Subcutaneous preadipocyte (primary cell): Measurements from ENCODE around the gene MB21D2.

DNA sequence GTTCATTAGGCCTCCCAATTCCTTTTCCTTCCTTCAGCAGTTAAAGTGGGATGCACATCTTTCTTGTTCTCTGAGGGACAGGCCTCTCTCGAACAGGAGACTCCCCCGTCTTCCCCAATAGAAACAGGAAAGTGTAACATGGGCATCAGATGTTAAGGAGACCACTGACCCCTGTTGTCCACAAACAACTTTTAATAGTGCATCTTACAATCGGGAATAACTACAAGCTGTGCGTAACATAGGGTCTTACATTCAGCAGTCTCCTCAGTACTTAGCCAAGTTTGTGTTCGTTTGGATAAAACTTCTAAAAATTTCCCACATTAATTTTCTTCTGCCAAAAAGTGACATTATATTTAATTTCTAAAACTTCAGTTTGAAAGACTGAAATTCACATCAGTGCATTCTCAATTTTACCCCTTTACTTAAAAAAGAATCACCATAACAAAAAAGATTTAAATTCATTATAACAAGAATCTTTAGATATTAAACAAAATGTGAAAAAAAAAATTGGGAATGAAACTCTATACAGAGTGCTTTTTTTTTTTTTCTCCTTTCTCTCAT is 65.6 kb downstream of the P3H2 start:
- CAGE, long polyA plus RNA, result no peak

DNA sequence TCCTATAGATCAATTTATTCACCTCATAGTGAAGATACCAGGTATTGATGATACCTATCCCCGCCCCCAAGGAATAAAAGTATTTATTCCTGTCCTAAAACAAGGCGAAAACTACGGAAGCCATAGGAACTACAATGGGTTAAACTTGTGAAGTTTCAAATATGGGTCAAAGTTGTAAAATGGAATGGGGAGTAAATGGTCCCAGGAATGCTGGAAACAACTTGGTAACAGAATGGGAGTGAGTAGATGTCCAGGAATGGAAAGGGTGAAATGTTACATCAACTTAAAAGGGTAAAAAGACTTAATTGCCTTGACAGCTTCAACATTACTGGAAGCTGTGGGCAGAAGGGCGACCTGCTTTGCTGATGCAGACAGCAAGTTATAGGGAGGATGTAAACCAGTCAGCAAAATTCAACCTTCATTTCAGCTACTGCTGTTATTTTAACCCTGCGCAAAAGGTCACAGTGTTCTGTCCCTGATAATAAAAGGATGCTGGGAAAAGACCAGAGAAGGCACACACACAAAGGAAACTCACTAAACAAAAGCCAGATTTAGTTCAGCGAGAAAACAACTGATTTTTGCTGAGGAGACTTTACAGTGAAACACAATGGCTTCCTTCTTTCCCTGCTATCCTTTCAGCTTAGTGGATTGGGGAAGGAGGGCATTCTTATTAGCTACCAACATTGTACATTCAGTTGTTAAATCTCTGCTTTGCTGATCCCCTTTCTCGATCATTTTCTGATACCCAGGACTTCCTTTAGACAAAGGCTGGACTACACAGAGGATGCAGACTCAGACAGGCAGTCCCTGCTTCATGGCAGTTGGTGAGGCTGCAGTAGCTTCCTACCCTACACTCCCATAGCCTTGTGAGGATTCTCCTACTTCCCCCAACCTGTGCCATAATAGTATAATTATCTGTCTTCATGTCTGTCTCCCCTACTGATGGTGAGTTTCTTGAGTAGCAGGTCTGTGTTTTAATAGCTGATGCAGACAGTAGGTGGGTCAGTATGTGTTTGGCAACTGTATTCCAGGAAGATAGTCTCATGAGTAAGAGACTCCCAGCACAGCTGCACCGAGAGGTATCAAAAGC is 62.0 kb downstream of the P3H2 start:
- CAGE, long polyA plus RNA, result no peak

DNA sequence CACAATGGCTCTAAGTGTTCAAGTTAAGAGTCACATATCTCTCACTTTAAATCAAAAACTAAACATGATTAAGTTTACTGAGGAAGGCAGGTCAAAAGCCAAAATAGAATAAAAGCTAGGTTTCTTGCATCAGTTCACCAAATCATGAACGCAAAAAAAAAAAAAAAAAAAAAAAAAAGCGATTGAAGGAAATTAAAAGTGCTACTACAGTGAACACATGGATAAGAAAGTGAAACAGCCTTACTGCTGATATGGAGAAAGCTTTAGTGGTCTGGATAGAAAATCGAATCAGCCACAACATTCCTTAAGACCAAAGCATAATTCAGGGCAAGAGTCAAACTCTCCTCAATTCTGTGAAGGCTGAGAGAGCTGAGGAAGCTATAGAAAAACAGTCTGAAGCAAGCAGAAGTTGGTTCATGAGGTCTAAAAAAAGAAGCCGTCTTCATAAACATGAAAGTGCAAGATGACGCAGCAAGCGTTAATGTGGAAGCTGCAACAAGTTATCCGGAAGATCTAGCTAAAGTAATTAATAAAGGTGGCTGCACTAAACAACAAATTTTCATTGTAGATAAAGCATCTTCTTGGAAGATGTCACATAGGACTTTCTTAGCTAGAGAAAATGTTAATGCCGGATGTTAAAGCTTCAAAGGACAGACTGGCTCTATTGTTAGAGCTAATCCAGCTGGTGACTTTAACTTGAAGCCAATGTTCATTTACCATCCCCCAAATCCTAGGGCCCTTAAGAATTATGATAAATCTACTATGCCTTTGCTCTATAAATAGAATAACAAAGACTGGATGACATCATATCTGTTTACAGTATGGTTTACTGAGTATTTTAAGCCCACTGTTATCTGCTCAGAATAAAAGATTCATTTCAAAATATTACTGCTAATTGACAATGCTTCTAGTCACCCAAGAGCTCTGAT is 19.2 kb downstream of the P3H2 start:
- CAGE, long polyA plus RNA, result no peak

DNA sequence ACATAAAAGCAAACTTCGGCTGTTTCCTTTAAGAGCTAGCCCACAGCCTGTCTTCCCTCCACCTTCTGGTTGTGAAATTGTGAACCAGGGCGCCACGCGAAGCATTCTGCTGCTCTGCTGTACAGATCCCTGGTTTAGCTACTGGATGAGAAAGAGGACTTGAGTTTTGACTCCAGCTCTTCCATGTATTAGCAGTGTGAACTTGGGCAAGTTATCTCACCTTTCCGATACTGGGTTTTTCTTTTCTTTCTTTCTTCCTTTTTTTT is 1.0 kb downstream of the IL1RAP start:
- CAGE, long polyA plus RNA, result no peak

DNA sequence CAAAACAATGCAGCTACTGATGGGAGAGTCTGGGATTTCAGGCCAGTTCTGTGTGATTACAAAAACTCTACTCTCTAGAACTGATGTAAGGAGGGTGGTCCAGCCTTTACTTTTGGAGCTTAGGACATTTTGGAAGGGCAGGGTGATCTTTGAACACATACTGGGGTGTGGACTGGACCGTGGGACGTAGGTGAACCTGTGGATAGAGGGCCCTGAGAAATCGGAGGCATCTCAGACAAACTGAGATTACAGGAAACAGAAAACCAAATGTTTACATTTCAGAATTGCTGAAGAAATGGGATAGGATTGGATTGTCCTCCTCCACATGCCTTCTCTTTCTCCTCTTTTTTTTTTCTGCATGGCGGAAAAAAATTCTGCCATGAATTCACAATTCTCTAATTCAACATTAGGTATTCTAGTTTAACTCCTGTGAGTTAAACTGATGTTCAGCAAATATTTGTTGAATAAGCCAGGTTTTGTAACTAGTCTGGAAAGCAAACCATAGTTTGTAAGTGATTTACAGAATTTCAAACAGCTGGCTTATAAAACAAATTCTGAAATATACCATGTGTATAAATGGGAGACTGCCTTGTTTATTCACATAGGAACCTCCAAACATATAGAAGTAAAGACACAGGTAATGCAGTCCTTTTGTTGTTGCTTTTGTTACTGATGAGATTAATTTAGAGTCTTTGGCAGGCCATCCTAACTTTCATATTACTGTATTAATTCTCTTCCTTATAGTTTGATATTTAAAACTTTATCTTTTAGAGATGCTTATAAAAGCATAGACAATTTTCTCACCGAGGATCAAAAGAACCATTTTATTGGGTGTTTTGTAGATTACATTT is 101.1 kb downstream of the IL1RAP start:
- CAGE, long polyA plus RNA, result no peak

DNA sequence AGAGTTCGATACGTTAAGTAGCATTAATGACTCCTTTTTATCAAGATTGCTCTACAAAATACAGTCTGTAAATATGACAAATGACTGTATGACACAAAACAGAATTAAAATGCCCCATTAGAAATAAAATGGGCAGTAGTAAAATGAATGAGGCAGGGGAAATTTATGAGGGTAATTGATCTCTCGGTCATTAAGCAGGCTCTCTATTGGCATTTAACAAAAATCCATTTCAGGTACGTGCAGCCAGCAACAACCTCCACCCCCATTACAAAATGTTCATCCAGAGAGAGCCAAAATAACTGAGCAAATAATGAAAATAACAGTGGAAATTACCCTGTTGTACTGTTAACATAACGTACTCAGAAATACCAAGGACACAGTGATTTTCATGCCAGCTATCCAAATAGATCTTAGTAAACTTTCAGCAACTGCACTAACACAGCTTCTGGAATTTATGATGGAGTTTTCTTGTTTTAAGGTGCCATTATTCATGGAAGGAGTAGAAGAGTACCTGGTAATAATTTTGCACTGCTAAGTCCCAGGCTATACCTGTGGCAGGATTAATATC is 127.7 kb downstream of the IL1RAP start:
- CAGE, long polyA plus RNA, result no peak

- CAGE, long polyA plus RNA, result no peak
These were observed 16.6 kb downstream of the OSTN start for GRCh38 chr3:191215655-191215948.

- CAGE, long polyA plus RNA, result no peak
These were observed 53.4 kb downstream of the OSTN start for GRCh38 chr3:191252479-191252707.

- CAGE, long polyA plus RNA, result no peak
These were observed 412 bp downstream of the UTS2B start for GRCh38 chr3:191329920-191330308.

GRCh38 chr3:191391774-191392438 is 61.6 kb upstream of the UTS2B start:
- CAGE, long polyA plus RNA, result no peak

DNA sequence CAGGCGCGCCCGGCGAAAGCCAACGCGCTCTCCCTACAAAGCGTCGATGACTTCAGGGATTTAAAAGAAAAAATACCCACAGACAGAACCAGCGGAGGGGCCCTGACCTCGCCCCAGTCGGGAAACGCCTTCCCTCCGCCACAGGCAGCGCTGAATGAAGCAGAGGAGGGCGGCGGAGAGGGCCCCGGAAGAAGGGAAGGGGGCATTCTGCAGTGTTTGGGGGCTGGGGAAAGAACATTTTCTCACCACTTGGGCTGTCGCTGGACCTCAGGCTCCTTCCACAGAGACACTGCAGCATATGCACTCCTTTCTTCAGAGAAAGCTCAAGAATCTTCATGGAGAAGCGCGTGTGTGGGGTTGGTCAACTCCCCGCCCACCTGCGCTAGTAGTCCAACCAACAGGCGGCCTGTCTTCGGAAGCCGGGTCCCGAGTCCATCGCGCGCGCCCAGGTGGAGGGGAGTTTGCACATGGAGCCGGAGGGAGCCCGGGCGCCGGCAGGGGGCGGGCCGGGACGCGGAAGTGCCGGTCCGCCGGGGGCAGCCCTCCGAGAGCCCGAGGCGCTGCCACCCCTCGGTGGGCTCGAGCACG is 212.8 kb downstream of the FGF12 start:
- CAGE, long polyA plus RNA, result no peak

- CAGE, long polyA plus RNA, result no peak
These were observed 83.1 kb downstream of the FGF12 start for GRCh38 chr3:192644099-192644684.

DNA sequence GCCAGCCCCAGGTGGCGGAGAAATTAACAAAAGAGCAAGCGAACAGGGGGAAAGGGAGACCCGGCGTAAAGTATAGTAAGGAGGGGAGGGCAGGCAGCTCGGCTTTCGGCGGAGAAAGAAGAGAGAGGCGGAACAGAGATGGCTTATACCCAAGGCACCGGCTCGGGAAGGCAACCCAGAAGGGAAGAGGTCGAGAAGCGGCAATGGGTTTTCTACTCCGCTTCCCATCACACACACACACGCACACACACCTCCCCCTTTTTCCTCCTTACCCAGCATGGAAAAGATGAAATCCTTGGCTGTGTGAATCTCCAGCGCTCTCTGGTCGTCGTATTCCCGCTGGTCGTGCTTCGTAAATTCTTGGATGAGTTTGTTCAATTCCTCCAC is 305 bp downstream of the MB21D2 start:
- CAGE, long polyA plus RNA, result no peak

GRCh38 chr3:192917745-192918527 is at the start of gene MB21D2:
MB21D2 (minus strand) TSS chr3:192917856.
- CAGE, long polyA plus RNA, result no peak

DNA sequence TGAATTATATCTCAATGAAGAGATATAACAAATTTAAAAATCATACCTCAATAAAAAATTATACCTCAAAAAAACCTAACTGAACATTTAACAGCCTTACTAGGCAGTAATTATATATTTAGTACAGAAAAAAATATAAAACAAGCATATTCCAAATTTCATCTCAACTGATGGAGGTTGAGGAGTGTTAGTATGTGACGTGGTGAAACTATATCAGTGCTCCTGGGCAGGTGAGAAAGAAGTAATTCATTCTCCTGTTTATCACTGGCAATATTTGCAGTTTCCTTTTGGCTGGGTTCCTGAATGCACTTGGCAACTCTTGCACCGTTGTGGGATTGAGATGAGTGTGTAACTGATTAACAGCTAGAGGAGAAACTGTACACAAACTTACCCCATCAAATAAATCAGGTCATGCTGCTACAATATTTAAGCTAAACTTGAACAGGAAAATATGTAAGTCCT is 2.1 kb upstream of the ATP13A4 start:
- CAGE, long polyA plus RNA, result no peak

DNA sequence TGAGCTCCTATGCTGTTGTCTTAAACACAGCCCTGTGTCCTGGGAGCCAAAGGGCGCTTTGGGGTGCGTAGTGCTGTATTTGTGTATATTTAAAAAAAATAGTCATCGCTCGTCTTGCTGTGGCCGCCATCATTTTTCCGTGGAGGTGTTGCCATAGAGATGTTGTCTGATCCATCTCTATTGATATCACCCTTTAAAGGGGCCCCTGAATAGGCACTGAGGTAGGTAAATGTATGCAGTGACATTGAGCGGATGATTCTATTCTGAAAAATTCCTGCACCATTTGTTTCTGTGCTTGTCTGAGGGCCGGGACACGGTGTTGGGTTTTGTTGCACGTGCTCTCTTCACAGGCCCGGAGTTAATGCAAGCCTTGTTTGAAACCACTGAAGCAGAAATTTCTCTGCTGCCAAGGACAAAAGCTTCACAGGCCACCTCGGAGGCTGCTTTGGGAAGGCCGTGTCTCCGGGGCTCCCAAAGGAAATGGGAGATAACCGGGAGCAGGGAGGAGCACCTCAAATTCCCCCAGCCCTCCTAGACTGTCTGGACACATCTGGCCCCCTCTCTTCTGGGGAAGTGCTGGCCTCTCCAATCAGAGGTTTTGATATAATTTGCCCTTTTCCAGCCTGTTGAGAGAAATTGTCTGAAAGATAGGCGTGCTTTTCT is 179.3 kb downstream of the OPA1 start:
- CAGE, long polyA plus RNA, result no peak

DNA sequence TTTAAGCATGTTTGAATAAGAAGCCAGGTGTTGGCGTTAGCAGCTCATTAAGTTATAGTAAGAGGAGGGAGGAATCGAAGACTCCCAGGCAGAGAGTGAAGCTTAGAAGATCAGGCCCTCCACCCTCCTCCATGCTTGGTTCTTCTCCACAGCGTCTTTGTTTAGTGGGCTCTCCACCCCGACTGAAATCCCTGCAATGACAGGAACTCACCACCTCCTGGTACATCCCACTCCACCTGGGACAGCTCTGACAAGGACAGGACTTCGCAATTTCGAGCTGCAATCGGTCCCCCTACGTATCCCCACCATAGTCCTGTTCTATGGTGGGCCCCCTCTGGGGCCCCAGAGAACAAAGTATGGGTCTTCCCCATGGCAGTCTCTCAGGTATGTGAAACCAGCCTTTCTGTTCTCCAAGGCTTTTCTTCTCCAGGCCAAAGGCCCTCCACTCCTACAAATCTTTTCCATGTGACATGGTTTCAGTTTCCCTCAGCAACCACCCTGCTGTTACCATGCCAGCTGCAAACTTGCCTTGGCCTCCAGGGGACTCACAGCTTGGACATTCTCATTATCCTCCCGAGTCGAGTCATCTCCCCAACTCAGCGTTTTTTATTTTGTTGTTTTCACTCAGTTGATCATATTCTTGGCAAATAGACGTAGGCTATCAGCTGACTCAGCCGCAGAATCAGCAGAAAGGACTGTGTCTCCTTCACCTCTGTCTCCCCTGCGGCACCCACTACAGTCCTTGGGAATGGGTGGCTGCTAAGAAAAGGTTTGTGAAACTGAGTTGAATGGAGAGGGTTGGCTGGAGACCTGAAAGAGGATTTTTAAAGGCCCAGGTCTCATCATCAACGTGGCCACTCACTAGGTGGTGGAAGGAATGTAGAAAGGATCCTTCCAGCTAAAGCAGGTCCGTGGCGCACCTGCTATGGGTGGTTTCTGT is 233.3 kb downstream of the OPA1 start:
- CAGE, long polyA plus RNA, result no peak

DNA sequence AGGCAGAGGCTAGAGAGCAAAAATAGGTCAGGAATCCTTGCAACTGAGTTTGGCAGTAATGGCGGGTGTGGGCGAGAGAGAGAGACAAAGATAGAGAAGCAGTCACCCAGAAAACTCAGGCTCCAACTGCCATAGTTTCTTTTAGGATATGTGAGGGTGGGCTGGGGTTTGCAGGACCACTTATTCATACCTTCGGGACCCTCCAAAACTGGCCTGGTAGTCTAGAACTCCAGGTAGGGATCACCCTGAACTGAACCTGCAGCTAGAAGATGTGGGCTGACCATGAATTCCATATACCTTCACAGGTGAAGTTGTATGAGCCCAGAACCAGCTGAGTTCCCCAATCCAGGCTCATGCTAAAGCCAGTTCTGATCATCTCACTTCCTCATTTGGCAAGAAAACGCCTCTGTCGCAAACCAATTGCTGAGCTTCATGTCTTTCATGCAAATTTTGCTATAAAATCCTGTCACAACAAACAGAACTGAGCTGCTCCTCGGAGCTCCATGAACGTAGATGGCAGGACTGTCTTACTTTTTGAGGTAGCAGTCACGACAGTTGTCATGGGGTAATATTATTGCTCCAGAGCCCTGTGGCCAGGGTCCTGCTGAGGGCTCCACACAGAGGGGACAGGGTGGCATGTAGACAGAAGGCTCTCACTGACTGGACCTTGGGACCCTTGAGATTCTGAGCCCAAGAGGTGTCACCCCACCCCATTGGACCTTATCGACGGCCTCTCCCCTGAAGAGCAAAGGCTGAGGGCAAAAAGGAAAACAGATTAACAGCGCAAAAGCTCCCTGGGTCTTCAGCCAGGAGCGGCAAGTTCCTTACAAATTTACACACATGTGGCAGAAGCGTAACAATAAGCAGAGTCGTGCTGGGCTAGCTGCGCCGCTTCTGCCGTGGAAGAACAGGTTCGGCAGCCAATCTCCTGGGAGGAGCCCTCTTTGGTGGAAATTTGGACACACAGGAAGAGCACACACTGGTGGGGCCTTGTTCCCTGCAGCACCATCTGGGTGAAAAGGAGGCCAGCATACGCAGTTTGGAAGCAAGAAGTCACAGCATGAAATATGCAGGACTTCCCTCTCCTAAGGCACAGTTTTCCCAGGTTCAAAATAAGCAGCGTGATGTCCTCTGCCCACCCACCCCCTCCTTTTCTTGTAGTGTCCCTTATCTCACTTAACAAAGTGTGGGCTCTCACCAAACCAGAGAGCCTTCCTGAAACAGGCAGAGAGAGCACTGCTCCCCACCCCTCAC is 249.2 kb downstream of the OPA1 start:
- CAGE, long polyA plus RNA, result no peak

DNA sequence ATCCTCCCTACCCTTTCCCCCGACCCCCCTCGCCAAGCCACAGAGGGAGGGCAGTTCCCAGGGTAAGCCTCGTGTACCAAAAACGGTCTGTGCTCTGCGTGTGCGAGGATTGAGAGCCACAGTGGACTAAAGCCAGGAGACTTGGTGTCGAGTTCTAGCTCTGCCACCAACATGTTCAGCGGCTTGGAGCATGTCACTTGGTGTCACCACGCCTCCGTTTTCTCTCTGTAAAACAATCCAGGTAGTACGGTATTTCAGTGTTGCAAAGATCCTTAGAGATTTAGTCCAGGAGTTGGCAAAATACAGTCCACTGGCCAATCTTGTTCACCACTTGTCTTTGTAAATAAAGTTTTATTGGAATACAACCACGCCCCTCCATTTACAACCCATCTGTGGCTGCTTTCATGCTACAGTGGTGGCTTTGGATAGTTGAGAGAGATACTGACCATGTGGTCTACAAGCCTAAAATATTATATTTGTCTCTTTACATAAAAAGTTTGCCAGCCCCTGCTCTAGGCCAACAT is 250.1 kb downstream of the OPA1 start:
- CAGE, long polyA plus RNA, result no peak

GRCh38 chr3:193878332-193878708 is 257.6 kb upstream of the HES1 start:
- CAGE, long polyA plus RNA, result no peak